Stomach (tissue), 7 donors: ENCODE data around the gene EIF2AK3.

DNA sequence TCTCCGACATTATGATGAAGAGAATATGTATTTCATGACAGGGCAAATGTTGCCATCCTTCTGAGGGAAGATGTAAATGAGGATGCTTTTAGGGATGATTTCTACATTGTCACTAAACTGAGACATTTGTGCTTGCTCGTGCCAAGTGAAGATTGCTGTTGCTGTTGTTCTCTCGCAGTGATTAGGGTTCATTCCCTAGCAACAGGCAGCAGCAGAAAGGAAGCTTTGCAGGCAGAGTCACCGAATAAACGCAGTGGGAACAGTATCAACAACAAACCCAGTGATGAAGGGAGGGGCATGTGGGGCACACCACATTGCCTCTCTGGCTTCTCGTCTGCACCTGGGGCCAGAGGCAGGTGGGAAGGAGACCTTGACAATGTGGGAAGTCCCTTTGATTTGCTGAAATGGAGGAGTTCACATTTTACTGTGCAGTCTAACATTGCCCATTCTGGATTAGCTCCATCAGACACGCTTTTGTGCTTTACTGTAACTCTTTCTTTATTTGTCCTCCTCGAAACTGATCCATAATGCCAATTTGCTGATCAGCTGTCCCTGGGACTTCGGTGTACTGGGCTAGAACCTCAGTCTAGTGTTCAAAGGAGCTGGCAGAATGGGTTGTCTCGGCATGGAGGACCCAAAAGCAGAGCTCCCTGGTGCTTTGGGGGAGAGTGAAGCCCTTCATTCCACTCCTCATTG lies 240.1 kb upstream of the PLGLB2 start:
- PRO-cap: no peak
- RAMPAGE, long total RNA, 5 experiments: no peak in any of the 5 experiments
- RRBS: no CpG with 5 or more reads among the region's 10 CpGs

DNA sequence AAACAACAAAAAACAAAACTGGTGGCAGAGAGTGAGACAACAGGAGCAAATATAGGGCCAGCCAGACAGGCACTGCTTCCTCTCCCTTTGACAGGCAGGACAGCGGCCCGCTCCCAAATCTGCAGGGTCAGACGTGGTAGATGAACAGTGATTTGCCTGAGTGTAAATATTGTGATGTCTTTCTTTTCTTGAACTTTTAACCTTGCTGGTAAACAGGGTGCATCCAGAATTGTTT lies 217.5 kb upstream of the PLGLB2 start:
- PRO-cap: no peak
- RAMPAGE, long total RNA, 5 experiments: no peak in any of the 5 experiments
- RRBS: no CpG with 5 or more reads among the region's 3 CpGs

- PRO-cap: no peak
- RAMPAGE, long total RNA, 5 experiments: no peak in any of the 5 experiments
- RRBS: no CpG with 5 or more reads among the region's 11 CpGs
Observed at GRCh38 chr2:87594833-87595391, 153.0 kb upstream of the PLGLB2 start.

DNA sequence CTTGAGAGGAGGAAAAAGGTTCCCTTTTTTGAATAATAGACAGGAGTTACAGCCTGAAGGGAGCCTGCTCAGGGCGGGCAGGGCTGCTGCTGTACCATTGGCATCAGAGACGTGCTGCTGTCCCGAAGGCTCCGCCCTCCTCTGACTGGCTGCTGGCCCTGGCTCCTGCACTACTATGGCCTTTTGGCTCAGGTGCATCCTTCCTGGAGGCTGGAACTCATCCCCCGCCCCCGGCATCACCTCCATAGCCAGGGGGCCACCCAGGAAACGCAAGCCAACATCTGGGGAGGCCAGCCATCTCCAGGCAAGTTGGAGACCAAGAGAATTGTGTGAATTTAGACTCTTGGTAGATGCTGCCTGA lies 107.8 kb upstream of the PLGLB2 start:
- PRO-cap: no peak
- RAMPAGE, long total RNA, 5 experiments: no peak in any of the 5 experiments
- RRBS: no CpG with 5 or more reads among the region's 7 CpGs

DNA sequence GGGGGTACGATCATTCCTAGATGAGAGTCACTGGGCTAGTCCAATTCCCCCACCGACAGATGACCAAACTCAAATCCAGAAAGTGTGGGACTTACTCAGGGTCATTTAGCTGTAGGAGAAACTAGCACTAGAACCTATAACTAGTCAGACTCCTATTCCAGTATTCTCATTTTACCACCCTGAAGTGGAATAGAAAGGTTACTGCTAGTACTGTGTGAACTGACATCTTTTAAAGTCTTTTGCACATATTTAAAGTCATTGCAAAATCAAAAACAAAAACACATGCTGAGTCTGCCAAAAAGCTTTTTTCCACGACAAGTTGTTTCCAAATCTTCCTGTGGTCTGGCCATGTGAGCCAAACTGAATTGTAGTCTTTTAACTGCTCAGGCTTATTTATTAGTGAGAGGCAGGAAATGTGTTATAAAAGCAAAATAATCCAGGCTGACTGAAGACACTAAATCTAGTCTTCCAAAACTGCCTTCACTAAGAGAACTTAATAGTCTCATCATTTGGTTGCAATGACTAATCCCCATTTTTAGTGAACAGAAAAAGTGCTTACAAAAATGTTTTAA lies 2.4 kb downstream of the KRCC1 start:
- PRO-cap: no peak
- RAMPAGE, long total RNA, 5 experiments: no peak in any of the 5 experiments
- RRBS: no CpG with 5 or more reads among the region's 3 CpGs

DNA sequence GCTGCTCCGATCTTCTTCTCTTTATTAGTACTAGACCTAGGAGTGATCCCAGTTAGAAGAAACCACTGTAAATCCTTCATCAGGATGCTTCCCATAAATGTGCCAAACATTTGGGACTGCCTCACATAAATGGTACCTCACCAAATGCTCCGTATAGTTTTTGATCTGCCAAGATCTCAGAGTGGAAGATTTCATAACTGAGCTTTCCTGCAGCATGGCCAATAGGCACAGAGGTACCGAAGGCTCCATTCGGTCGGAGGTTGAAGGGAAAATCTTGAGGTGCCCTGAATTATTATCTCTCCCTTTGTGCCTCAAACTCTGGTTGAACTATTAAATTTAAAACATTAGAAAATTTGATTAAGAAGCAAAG lies 10.5 kb upstream of the FABP1 start:
- PRO-cap: no peak
- RAMPAGE, long total RNA, 5 experiments: no peak in any of the 5 experiments
- RRBS: no CpG with 5 or more reads among the region's 5 CpGs

DNA sequence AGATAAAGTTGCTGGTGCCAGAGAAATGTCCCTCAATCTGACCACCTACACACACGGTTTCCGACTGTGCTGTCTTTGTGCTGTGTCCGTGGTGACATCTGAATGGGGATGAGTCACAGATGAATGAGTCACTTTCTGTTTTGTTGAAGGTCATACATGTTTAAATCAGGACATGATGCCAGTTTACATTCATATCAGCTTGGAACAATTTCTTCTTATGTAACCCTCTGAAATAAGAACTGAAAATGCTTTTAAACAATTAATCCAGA lies 95.5 kb downstream of the THNSL2 start:
- PRO-cap: no peak
- RAMPAGE, long total RNA, 5 experiments: no peak in any of the 5 experiments
- RRBS: no CpG with 5 or more reads among the region's 3 CpGs

DNA sequence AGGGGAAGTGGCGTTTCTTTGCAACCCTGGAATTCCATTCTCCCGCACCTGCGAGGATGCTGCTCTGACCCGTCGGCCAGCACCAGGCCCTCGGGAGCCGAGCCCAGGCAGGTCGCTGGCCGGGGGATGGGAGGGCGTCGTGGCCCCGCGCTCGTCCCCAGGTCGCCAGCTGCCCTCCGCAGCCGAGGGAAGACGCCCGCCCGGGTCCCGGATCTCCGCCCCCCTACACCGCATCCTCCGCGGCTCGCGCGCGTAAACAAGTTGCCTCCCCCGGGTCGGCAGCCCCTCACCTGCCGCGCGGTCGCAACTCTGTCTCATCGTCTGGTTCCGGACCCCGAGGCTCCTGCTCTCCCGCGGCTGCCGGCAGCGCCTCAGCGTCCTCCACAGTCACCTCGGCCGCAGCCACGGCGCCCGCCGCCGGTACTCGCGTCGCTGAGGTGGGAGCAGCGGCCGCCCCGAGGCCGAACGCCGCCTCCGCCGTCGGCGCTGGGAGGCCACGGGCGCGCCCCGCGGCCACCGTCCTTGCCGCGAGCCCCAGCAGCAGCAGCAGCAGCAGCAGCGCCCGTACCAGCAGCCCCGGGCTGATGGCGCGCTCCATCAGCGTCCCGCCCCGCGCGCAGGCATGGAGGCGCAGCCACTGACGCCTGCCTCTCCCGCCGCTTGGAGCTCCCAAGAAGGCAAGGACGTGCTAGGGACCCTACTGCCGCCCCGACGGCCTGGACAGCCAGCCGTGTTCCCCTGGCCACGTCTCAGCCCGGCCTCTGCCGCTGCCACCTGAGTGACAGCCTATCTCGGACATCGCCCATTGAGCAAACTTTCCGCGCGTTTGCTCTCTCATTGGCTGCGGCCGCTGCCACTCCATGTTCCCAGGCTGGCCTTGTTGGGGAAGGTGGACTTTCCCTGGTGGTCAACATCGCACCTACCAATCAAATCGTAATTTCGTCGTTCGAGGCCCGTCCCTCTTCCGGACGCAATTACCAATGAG lies at the start of gene EIF2AK3:
Gene EIF2AK3 (minus strand): TSS at position 788 of the 985 bp plus-strand sequence.
- PRO-cap: unidirectional peak, minus-strand start at position 776 of the sequence; bidirectional peak, plus-strand start outside the sequence, minus-strand start at position 852 of the sequence
- RAMPAGE, long total RNA, 5 experiments: start-site peak on the minus strand in 3 of 5 experiments, centred at positions 376 to 768 of the sequence, 15 to 45 reads per replicate
- RRBS: 2% methylated on average over 40 of the region's 108 CpGs

DNA sequence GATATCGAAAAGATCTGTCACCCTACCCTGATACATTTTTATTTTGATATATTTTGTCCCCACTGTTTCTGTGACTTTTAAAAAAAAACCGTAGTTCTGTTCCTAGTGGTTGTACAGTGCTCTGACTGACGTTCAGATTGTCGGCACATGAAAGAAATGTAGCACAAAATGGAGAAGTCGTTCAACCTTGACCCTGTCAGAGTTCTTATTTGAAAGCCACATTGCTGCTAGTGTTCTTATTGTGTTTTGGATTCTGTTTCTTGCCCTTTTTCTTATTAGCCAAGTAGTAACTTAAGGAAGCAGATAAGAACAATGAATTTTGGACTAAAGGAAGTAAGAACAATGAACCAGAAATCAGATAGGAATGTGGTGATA lies 45.8 kb downstream of the RPIA start:
- PRO-cap: no peak
- RAMPAGE, long total RNA, 5 experiments: no peak in any of the 5 experiments
- RRBS: no CpG with 5 or more reads among the region's 5 CpGs

DNA sequence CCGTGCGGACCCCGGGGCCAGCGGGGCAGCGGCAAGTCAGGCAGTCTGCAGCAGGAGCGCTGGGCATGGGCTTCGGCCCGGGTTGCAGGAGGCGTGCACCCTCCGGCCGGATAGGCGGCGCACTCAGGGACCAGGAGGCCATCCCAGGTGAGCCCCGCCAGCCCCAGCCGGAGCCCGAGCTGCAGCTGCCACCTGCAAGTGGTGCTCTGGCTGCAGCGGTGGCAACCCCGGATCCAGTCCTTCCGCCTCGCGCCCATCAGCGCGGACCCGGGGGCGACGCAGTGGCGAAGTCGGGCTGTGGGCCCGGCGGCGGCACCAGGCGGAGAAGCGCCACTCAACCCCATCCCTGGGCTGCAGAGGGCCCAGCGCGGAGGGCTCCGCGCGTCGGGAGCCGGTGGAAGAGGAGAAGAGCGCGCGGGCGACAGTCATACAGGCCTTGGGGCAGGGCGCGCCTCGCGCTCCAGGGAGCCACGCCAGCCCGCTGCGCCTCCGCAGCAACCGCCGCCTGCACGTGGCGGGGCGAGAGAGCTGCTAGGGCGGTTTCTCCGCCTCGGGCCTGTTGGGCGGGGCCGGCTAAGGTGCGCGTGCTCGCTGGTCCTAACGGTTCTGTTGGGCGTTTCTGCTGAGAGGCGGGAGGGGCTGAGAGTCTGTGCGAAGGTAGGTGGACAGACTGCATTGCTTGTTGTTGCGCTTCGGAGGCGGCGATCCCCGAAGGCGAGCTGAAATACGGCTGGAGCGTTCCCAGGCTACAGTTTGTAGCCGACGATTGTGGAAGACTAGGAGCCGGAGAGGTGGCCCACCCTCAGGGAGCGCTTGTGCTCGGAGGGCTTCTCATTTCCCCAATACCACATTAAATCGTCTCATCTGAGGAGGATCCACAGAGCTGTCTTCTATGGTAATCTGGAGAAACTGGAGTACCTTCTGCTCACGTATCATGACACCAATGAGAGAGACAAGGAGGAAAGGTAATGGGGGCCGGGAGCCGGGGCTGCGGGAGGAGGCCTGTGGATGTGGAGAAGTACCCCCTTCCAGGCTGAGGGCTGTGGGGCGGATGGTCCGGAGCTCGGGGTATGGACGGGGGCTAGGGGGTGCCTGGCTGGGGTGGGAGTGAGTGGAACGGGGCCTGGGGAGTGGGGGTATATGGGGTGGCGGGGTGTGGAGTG lies 74.1 kb downstream of the RPIA start:
- PRO-cap: bidirectional peak, plus-strand start at position 646 of the sequence, minus-strand start at position 507 of the sequence
- RAMPAGE, long total RNA, 5 experiments: start-site peak on the plus strand in 1 of 5 experiments, centred at position 375 of the sequence, 5 reads per replicate
- RRBS: 34% methylated on average over 21 of the region's 93 CpGs

- PRO-cap: bidirectional peak, plus-strand start at chr2:88866285, minus-strand start at chr2:88866025; unidirectional peak, plus-strand start at chr2:88866285
- RAMPAGE, long total RNA, 5 experiments: start-site peak on the minus strand in 1 of 5 experiments, at chr2:88866063-88866213 at its widest, 9 to 10 reads per replicate
- RRBS: no CpG with 5 or more reads among the region's 9 CpGs
Observed at GRCh38 chr2:88865780-88866488, 174.5 kb downstream of the RPIA start.

DNA sequence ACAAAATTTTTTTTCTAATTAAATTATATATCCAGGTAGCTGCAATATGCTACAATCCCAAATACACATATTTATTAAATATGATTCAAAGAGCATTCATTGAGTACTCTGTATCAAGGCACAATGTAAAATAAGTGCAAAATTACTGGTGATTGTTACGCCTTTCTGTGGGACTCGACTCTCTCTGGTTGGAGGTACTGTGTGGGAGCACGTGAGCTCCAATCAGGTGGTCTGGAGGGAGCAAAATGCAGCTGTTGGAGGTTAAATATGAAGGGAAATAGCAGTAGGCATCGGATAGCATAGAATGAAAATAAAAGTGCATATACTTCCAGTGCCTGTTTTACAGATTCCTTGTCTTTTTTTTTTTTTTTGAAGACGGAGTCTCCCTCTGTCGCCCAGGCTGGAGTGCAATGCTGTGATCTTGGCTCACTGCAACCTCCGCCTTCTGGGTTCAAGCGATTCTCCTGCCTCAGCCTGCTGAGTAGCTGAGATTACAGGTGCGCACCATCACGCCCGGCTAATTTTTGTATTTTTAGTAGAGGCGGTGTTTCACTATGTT lies 178.1 kb downstream of the RPIA start:
- PRO-cap: no peak
- RAMPAGE, long total RNA, 5 experiments: no peak in any of the 5 experiments
- RRBS: no CpG with 5 or more reads among the region's 12 CpGs

DNA sequence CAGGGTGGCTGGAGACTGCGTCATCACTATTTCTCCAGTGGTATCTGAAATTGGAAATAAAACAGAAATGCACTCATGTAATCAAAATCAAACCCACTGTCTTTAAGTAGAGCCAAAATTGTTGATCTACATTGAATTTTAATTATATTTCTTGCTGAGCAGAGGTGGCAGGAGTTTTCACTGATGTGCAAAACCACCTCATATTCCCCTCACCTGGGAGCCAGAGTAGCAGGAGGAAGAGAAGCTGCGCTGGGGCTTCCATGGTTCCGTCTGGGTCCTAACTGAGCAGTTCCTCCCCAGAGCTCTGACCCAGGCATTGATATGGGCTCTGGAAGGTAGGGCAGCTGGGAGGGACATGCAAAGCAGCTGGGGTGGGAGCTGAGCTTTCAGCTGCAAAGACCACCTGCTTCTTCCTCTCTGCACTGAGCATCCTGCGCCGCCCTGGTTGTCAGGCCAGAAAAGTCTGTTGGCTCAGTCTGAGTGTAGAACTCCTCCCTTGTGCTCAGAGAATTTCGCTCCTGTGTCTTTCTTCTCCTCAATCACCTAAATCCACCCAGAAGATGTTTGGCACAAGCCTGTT lies 394.0 kb downstream of the RPIA start:
- PRO-cap: no peak
- RAMPAGE, long total RNA, 5 experiments: start-site peak on the minus strand in 2 of 5 experiments, centred at positions 301 to 302 of the sequence, 48 to 68 reads per replicate
- RRBS: no CpG with 5 or more reads among the region's 6 CpGs

- PRO-cap: no peak
- RAMPAGE, long total RNA, 5 experiments: start-site peak on the minus strand in 1 of 5 experiments, at chr2:89142698-89142760 at its widest, 5 reads per replicate
- RRBS: no CpG with 5 or more reads among the region's 2 CpGs
Observed at GRCh38 chr2:89142567-89142898, 451.1 kb downstream of the RPIA start.

GRCh38 chr2:94203087-94203580 lies 384.0 kb upstream of the AQP7B start:
- PRO-cap: no peak
- RAMPAGE, long total RNA, 5 experiments: start-site peak on the minus strand in 1 of 5 experiments, at chr2:94203259-94203464 at its widest, 61 reads per replicate
- RRBS: no CpG with 5 or more reads among the region's 13 CpGs

GRCh38 chr2:94218907-94220119 lies 367.8 kb upstream of the AQP7B start:
- PRO-cap: no peak
- RAMPAGE, long total RNA, 5 experiments: start-site peak on the plus strand in 3 of 5 experiments, at chr2:94218910-94220007 at its widest, 7 to 17 reads per replicate
- RRBS: no CpG with 5 or more reads among the region's 2 CpGs

GRCh38 chr2:94576194-94577000 lies 10.7 kb upstream of the AQP7B start:
- PRO-cap: no peak
- RAMPAGE, long total RNA, 5 experiments: no peak in any of the 5 experiments
- RRBS: no CpG with 5 or more reads among the region's 7 CpGs

DNA sequence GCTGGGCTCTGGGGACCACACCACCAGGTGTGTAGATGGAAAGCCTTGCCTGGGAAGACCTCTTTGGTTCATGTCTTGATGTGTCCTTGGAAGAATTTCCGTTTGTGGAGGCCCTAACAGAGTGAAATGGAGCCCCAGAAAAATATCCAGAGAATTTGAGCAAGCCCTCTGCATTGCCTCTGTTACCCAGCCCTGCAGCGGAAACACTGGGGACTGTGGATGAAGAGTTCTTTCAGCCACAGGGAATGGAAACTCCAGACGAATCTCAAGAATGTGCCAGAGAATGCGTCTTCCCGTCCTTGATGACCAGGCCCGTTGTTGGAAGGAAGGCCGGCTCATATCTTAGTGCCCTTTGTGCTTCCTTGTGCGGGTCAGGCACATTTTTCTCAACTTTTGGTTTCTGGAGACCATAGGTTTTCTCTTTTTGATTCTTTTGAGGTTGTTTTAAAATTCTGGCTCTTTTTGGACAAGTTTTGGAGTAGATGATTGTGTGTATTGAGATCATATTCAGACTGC lies 15.5 kb downstream of the MAL start:
- PRO-cap: no peak
- RAMPAGE, long total RNA, 5 experiments: no peak in any of the 5 experiments
- RRBS: no CpG with 5 or more reads among the region's 8 CpGs

- PRO-cap: no peak
- RAMPAGE, long total RNA, 5 experiments: no peak in any of the 5 experiments
- RRBS: 56% methylated on average over 3 of the region's 7 CpGs
Observed at GRCh38 chr2:95075389-95075955, 46.1 kb downstream of the MRPS5 start.

- PRO-cap: no peak
- RAMPAGE, long total RNA, 5 experiments: no peak in any of the 5 experiments
- RRBS: no CpG with 5 or more reads among the region's 3 CpGs
Observed at GRCh38 chr2:95117664-95118129, 3.9 kb downstream of the MRPS5 start.